Temporal lobe (tissue), 2 donors: Measurements from ENCODE around the genes SH3PXD2A, GSTO1 and ITPRIP.

DNA sequence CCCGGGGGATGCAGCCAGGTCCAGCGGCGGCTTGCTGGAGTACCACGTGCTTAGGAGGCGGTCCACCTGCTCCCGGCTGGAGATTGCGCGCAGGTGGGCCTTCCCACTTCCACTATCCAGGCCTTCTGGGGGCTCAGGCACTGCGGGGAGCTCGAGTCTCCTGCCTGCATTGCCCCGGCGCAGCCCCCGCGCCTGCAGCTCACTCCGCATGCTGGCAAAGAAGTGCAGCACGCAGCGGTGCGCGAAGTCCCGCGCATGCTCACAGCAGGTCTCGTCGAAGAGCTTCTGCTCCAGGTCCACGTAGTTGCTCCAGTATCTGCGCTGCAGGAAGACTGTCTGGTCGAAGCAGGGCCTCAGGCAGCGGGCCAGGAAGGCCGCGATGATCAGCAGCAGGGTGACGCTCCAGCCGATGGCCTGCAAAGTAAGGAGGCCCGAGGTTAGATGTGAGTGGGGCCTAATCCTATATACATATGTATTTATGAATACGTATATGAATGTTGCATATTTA, 5.7 kb downstream of the CALHM3 start:
- RAMPAGE, long total RNA = no peak

DNA sequence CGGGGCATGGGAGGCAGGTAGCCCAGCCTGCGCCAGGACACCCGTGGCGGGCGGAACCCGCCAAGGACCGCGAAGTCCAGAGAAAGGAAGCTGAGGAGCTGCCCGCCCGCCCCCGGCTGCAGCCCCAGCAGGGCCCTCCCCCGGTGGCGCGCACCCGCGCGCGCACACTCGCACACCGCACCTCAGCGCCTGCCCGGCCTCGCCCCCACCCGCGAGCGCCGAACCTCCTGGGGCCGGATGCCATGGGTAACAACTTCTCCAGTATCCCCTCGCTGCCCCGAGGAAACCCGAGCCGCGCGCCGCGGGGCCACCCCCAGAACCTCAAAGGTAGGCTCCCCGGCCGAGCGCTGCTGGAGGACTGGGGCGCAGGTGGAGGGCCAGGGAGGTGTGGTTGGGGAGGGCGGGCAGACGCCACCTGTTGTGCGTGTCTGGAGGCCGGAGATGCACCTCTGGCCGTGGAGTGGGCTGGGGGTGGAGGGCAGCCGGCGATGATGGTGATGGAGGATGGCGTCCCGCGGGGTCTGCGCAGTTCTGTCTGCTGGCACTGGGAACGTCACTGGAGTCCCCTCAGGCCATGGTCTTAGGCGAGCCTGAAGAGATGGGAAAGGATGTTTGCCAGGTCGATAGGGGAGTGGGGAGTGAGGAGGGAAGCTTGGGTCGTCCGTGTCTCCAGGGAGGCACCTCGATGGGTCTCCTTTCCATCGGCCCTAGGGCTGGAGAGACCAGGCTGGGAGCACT, 810 bp downstream of the NEURL1 start:
- RAMPAGE, long total RNA = no peak

GRCh38 chr10:103594696-103595876, 101.6 kb downstream of the NEURL1 start:
- RAMPAGE, long total RNA = no peak

GRCh38 chr10:103656024-103656448, 162.5 kb downstream of the NEURL1 start:
- RAMPAGE, long total RNA = no peak

DNA sequence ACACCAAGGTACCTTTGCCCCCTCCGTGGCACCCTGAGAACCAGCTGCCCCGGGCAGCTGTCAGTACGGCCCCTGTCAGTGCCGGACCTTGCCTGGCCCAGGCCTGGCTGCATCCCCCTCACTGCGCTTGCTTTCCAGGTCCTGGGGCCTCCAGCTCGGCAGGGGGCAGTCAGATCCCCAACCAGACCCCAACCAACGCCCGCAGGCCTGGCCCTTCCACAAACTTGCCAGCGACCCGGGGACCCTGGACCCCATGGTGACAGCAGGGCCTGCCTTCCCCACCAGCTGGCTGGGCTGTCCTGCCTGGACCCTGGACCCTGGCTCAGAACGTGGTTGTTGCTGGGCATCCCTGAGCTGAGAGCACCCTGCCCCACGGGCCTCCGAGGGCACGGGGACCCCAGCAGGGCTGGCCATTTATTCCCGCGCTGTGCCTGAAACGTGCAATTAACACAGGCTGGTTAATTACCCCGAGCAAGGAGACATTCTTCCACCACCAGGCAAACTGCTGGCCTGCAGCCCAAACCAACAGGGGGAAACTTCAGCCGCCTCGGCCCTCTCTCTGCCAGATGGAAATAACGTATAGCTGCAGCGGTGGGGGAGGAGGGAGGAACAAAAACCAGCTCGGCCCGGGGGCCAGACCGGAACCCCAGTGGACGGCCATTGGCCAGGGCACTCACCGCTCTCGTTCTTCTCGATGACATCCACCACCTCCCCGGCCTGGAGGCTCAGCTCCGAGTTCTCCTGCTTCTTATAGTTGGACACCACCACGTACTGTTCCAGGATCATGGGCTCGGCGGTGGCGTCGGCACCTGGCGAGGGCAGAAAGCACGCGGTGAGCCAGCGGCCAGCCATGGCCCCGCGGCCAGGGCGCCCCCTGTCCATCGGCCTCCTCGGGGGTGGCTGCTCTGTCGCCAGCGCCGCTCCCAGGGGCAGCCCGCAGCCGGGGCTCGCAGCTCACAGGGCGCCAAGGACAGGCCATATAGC, 167.1 kb downstream of the NEURL1 start:
- RAMPAGE, long total RNA = no peak

GRCh38 chr10:103789484-103790033, 65.8 kb downstream of the SH3PXD2A start:
- RAMPAGE, long total RNA = no peak

- RAMPAGE, long total RNA = no peak
These were observed 62.1 kb downstream of the SH3PXD2A start for GRCh38 chr10:103793302-103793710.

- RAMPAGE, long total RNA = no peak
These were observed at the start of gene SH3PXD2A for GRCh38 chr10:103855428-103856051. TSS of gene SH3PXD2A (minus strand) at chr10:103855576.

DNA sequence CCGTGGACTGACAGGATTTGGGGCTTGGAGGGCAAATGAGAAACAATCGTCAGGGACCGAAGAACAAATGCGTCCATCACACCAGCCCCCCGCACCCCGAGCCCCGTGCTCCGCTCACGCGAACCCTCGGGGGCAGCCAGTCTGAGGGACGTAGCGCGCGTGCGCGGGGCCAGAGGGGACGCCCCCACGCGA, 161 bp upstream of the SLK start:
- RAMPAGE, long total RNA = no peak

- RAMPAGE, long total RNA = no peak
These were observed 41.2 kb downstream of the SLK start for GRCh38 chr10:104008096-104008634.

GRCh38 chr10:104253915-104255040, at the start of gene GSTO1:
TSS of gene GSTO1 (plus strand) at chr10:104254892.
- RAMPAGE, long total RNA = no peak

- RAMPAGE, long total RNA = no peak
These were observed 6.0 kb downstream of the GSTO2 start for GRCh38 chr10:104274627-104275841.

GRCh38 chr10:104328330-104328838, 9.9 kb downstream of the ITPRIP start:
- RAMPAGE, long total RNA = no peak

DNA sequence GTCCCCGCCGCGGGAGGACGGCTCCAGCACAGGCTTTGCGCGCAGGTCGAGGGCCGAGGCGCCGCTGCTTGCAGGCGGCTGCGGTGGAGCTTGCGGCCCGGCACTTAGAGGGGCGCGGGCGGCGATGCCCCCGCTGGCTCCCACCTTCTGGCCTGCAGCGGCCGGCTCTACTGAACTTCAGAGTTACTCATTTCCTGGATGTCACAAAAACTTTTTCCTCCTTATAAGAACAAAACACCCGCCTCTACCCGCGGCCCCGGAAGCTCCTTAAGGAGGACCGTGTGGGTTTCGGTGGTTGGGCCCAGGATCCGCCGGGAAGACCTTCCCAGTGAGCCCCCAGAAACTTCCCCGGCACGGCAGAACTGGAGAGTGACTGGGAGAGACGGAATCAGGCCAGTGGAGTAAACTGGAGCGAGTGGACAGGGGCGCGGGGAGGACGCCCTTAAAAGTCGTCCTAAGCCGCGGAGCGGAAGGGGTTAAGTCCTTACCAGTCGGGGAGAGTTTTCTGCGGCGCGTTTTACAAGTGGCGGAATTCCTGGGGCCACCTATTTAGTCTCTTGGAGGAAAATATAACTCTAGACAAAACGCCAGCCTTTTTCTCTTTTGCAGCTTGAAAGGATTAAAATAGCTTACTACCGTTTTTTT, at the start of gene ITPRIP:
Gene ITPRIP (minus strand): TSS at position 196 of the 645 bp plus-strand sequence.
- RAMPAGE, long total RNA = no peak

DNA sequence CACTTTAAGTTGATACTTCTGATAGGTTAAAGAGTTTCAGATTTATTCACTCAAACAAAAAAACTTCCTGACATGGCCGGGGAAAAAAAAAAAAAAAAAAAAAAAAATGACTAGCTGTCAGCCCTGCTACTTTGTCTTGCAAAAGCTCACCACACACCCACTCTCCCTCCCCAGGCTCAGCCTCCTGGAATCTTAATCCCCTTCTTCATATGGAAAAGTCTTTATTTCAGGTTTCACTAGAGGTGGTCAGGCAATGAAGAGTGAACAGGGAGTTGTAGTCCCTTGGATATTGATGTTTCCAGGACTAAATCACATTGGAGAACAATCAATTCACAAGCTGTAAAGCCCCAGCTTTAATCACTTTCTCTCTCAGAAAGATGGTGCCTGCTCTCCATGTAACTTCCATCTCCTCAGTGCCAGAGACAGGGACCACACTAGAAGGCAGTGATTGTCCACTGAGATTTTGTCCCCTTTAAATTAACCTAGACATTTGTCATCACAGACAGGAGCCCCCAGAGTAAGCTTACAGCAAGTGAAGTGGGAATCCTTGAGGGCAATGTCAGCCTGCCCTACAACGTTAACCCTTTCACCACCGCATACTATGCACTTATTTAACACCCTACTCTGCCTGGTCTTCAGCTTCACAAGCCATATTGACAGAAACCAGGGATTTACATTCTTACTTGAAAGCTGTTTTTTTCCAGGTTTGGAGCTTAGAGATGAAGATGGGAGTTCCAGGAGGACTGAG, 749.2 kb upstream of the SORCS1 start:
- RAMPAGE, long total RNA = no peak

GRCh38 chr10:108567401-108567761, 1355.9 kb downstream of the XPNPEP1 start:
- RAMPAGE, long total RNA = no peak

DNA sequence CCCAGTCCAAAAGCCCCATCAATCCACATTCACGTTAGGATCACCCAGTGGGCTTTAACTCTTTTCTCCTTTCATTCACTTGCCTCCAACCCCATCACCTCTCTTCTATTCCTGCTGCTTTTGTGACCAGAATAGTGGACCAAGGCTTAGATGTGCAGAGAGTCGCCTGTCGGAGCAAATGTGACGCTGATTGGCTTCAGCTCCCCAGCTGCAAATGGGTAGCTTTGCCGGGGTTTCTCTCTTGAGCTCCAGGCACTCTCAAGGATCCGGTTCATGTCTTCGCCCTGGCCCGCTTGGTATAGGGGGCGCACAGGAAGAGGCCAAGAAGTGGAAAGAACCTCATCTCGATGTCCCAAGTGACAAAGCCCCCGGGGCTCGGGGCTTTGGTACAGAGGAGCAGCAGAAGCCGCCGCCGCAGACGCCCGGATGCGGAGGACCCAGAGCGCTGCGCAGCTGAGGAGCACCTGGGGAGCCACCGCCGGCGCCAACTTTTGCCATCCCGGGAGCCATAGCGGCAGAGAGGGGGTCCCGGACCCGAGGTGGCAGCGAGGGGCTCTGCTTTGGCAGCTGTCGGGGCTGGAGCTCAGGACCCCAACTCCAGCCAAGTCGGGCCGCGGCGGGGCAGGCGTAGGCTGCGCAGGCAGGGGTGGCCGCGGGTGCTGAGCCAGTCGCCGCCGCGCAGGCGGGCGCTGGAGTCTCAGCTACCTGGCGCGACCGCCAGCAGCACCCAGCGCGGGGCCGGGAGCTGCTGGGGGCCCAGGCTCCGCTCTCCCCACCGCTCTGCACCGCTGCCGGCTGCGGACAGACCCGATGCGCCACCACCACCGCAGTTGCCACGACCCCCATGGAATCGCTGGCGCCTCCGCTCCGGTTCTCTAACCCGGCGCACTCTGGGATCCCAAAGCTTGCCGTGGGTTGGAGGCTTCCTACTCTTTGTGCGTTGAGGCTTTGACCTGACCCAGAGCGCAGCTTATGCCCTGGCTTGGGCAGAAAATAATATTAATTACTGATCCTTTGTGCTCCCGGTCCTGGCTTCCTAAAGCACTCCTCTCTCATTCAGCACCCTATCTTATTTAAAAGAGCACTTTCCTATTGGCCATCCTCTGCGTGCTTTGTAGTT, 466.5 kb downstream of the XPNPEP1 start:
- RAMPAGE, long total RNA = no peak

GRCh38 chr10:109888977-109889291, 34.4 kb downstream of the XPNPEP1 start:
- RAMPAGE, long total RNA = no peak

DNA sequence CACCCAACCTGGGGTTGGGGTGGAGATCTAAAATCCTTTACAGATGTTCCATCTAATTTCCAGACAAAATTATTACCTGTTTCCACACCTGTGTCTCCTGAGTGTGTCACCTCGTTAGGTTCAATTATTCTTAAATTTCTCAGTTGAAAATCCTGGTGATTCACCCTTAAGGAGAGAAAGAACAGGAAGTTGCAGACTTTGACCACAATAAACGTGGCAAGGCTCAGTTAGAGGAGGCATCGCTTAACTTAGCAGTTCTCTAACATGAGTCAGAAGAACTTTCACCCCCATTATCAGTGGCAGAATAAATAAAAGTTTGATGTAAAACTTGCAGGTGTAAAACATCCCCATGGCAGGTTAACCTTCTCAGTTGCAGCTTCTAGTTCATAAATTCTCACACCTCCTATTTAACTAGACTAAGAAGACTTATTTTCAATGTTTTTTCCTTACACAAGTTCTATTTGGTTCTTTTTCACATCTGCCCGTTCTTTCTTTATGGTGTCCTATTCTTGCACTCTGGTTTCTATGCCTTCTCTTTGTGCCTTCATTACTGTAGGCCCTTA, 8.3 kb downstream of the XPNPEP1 start:
- RAMPAGE, long total RNA = no peak

DNA sequence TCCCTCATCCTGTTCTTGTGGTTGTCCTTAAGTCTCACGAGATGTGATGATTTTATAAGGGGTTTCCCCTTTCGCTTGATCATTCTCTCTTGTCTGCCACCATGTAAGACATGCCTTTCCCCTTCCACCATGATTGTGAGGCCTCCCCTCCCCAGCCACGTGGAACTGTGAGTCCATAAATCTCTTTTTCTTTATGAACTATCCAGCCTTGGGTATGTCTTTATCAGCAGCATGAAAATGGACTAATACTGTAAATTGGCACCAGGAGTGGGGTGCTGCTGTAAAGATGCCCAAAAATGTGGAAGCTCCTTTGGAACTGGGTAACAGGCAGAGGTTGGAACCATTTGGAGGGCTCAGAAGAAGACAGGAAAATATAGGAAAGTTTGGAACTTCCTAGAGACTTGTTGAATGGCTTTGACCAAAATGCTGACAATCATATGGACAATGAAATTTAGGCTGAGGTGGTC, 40.3 kb downstream of the ADD3 start:
- RAMPAGE, long total RNA = no peak